ENCODE measurements around a stretch of chr22.

- PRO-cap: no peak
- RAMPAGE, long total RNA: no peak
Observed at GRCh38 chr22:50568622-50569718, 6.3 kb upstream of the SYCE3 start.

GRCh38 chr22:50576437-50577112 lies 1.7 kb downstream of the CPT1B start:
- PRO-cap: no peak
- RAMPAGE, long total RNA: no peak

DNA sequence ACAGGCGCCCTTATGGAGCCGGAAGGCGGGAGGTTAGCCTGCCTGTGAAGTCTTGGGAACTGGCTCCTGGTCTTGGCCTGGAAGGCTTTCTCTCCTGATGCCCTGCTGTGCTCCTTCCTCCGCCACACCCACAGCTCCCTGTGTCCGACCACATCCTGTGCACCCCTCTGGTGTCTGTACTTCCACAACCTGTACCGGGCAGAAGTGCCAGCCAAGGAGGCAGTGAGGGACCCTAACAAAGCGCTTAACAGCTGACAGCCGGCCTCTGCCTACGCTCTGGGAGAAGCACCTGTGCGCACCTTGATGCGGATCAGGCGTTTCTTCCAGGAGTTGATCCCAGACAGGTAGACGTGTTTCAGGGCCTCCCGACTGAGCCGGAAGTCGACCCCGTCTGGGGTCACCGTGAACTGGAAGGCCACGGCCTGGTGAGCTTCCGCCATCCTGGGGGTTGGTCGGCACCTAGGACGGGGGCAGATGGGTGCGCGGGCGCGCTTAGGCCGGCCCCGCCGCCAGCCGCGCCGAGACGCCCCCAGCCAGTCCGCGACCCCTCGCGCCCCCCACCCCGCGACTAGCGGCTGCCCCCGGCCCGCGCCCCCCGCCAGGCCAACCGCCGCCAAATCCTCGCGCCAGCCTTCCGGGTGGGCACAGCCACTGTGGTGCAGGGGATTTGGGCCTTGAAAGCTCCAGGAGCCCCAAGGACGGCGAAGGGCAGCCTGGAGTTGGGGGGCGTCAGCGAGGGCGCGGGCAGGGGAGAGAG lies 573 bp downstream of the CPT1B start:
- PRO-cap: no peak
- RAMPAGE, long total RNA: no peak

- PRO-cap: unidirectional peak, plus-strand start at chr22:50621805; unidirectional peak, plus-strand start at chr22:50621834
- RAMPAGE, long total RNA: no peak
Observed at GRCh38 chr22:50620667-50621908, 6.9 kb downstream of the ARSA start.

- PRO-cap: no peak
- RAMPAGE, long total RNA: no peak
Observed at GRCh38 chr22:50657869-50658457, 30.0 kb upstream of the ARSA start.

GRCh38 chr22:50674113-50674609 lies 46.2 kb upstream of the ARSA start:
- PRO-cap: no peak
- RAMPAGE, long total RNA: no peak

DNA sequence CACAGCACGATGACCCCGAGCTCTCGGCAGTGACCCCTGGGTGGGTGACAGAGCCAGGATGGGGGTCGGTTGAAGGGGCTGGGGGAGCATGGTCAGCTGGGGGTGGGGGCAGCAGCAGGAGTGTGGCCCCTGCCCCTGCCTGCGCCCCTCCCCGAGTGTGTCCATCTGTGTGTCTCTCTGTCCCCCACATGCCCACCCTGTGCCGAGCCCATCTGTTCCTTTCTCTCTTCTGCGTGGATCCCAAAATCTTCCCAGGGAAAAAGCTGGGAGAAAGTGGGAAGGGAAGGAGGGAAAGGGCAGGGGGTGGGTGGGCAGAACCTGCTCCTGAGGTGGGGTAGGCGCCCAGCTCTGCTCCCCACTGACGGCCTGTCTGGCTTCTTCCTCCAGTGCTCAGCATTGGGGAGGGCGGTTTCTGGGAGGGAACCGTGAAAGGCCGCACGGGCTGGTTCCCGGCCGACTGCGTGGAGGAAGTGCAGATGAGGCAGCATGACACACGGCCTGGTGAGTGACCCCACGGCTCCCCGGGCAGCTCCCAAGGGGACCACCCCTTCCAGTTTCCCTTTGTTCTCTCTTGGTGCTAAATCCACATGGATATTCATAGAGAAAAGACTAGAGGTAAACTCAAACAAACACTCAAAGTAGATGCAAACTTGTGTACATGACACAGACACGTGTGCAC lies 39.6 kb upstream of the ACR start:
- PRO-cap: no peak
- RAMPAGE, long total RNA: no peak

GRCh38 chr22:50705257-50706359 lies 32.4 kb upstream of the ACR start:
- PRO-cap: no peak
- RAMPAGE, long total RNA: no peak

Data from Karpas-422 (cell line).